Progenitor cell of endocrine pancreas (in vitro differentiated cells): ENCODE measurements around a stretch of chr2.

DNA sequence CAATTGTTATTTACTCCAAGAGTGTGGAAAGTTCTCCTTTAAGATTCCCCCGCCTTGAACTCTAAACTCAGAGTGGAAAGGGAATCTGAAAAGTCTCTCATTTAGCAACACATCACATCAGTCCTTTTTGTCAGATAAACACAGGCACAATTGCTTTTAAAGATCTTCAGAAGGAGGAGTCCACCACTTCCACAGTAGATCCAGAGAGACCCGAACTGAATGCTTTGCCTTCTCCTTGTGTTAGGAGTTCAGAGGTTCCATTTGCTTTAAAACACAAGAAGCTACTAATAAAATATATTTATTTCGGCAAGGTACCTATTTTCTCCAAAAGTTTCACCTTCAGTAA, 1.3 kb upstream of the FN1 start:
- PRO-cap, result unidirectional peak, minus-strand start at position 221 of the sequence

DNA sequence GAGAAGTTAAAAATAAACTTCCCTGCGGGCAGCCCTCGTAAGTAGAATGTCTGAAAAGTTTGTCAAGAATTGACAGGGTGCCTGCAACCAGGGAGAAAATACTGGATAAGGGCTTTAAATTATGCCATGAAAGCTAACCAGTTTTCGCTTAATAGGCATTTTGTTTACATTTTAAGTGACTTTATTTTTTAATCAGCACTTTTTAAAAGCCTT, 4.2 kb upstream of the FN1 start:
- PRO-cap, result no peak

- PRO-cap, result no peak
These were observed 7.3 kb upstream of the FN1 start for GRCh38 chr2:215443168-215443627.

DNA sequence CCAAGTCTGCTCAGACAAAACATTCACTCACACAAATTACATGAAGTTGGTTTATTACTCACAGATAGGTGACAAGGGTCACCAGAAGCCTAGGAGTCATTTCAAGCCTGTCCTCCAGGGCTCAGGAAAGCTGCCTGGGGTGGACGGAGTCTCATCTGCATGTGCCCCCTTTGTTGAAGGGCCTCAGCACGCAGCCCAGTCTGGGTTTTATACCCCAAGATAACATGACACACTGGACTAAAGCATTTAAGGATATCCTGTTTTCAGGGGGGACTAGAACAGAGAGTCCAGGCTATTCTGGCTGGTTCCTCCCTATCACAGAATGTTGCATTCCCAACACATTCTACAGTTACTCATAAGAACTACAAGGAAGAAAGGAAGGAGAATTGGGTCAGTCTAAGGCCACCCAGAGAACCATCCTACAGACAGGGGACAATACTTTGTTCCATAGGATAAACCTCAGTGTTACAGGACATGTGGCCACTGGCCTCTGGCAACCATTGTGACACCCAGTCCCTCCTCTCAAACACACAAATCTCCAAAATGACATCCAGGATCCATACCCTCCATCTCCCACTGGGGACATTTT, 164.6 kb downstream of the MREG start:
- PRO-cap, result no peak

DNA sequence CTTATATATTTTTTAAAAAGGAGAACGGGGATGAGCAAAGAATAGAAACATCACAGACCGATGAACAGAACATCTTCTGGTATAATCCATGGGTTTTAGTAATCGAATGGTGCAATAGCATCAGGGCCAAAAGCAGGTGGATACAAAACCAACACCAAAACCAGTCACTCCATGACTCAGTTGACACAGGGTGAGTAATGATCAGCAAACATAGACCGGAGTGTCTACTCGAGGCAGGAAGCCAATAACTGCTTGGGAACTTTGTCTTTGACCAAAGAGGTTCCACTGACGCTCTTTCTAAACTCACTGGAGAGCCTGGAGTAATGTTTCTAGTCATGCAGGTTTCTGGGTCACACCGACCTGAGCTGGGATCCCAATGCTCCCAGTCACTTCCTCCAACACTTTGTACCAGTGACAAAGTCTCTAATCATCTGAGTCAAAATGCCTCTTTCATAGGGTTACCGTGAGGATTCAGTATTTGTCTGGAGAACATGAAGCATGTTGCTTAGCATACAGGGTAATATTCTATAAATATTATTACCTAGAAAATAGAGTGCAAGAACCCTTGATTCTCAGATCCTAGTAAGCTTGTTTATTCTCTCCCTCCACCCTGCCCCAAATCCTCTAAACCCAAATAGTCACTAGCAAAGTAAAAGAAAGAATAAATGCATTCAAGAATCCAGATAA, 30.8 kb downstream of the MREG start:
- PRO-cap, result no peak

GRCh38 chr2:216015561-216015896, 2.2 kb upstream of the MREG start:
- PRO-cap, result no peak

DNA sequence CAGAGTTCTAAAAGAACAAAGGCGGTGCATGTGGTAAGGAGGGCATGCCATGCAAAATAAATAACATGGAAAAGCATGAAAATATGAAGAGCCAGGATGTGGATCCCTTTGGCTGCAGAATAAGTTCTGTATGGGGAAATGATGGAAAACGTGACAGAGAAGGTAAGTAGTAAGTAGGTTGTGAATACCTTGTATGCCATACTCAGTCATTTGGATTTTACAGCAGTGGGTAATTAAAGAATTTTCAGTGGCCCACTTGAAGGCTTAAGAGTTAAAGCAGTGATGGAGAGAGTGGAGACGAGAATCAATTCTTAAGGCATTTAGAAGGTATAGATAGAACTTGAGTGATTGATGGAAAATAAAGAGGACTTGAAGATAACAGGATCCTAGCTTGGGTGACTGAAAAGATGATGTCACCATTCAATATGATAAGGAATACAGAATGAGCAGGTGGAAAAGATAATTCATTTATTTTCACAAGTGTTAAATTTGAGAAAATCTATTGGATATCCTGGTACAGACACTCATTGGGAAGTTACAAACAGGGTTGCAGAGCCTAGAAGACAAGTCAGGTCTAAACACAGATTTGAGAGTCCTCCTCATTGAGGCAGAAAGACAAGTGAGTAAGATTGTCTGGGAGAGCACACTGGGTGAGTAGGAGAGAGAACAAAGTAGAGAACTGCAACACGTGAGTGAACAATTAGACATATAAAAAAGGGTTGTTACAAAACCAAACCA, 35.2 kb downstream of the XRCC5 start:
- PRO-cap, result no peak

GRCh38 chr2:216414889-216415654, 2.8 kb downstream of the SMARCAL1 start:
- PRO-cap, result no peak

- PRO-cap, result no peak
These were observed 35.1 kb downstream of the SMARCAL1 start for GRCh38 chr2:216447316-216447838.

DNA sequence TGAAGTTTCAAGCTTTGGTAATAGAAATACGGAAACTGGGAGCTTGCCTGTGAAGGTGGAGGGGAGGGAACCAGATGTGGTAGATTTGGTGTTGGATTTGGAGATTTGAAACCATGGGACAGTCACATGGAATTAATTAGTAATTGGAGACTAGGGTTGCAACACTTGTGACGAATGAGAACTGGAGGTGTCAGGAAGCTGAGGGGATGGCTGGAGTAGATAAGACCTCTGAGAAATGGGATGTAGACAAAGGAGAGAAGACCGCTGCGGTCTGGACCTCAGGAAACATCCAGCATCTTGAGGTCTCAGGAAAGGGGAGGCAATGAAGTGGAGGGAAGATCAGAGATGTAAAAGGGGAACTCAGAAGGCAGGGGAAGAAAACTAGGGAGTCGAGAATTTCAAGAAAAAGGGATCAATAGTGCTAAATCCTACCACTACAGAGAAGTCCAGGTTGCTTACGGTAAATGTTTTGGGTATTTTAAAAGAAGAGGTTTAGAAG, 46.9 kb downstream of the RPL37A start:
- PRO-cap, result no peak

- PRO-cap, result no peak
These were observed 53.1 kb downstream of the RPL37A start for GRCh38 chr2:216551679-216552139.

- PRO-cap, result no peak
These were observed 1.0 kb downstream of the IGFBP2 start for GRCh38 chr2:216634274-216634572.

DNA sequence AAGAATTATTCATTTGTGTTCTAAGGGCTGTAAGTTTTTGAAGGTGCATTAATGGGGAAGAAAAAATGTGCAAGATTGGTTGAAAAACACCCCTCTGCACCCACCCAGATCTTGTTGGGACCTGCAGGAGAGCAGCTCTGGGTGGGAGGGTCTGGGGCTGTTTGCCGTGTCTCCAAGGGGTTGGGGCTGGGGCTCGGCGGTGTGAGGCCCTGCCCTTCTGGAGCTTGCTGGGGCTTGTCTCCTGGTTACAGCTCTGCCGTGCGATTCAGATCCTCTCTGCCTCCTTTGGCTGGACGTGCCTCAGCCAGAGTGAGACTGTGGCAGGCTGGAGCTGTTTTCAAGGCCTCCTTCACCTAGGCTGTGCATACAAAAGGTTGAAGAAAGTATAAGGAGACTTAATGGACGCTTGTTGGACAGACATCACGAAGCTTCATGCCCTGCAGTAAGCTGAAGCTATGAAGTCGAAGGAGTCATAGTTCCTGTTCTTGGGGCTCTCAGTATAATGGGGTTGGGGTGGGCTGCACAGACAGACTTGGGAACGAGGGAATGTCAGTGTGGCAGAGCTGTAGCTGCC, 26.2 kb downstream of the IGFBP2 start:
- PRO-cap, result no peak

GRCh38 chr2:216674976-216676078, 20.0 kb downstream of the IGFBP5 start:
- PRO-cap, result no peak

DNA sequence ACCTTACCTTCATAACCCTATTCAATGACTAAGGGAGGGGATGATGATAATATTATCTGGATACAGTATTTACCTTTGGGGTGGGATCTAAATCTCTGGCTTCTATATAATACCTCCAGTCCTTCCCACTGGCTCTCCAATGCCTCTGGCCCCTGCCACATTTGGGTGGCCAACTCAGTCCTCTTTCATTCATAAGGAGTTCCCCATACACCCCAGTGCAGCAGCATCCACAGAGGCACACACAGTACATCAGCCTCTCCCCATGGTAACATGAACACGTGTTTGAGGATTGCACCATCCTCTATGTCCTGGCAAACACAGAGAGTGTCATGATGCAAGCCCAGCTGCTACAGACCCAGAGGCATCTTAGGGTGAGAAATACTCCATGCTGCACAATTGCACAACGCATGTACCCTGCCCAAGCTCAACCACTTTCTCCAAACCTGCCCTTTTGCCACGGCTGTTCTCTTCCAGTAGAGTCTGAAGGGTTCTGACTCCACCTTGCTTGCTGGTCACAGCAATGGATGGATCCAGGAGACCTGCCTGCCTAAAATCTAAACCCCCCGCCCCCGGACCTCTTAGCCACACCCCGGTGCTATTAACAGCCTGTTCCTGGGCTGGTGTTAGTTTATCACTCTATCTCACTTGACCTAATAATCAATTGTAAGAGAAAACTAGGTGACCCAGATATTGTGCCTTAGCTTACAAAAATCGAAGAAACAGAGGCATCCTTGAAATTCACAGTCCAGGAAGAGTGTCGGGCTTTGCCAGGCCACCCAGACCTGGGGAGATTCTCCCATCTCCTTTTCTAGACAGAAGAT, 11.4 kb downstream of the IGFBP5 start:
- PRO-cap, result no peak

DNA sequence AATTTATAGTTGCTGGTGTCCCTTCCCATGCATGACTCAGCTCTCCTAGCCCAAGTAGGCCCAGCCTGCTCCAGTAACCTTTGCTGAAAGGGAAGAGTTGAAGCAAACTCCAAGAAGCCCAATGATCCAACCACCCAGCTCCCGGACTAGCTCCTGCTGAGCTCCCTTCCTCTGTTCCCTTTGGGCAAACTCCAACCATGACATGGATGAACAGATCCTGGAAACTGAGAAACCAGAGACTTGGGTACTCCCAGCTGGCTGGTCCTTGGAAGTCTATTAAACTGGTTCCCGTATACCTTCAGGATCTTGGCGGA, 59.6 kb downstream of the TNP1 start:
- PRO-cap, result no peak

GRCh38 chr2:216974585-216975010, 114.7 kb upstream of the TNP1 start:
- PRO-cap, result no peak

DNA sequence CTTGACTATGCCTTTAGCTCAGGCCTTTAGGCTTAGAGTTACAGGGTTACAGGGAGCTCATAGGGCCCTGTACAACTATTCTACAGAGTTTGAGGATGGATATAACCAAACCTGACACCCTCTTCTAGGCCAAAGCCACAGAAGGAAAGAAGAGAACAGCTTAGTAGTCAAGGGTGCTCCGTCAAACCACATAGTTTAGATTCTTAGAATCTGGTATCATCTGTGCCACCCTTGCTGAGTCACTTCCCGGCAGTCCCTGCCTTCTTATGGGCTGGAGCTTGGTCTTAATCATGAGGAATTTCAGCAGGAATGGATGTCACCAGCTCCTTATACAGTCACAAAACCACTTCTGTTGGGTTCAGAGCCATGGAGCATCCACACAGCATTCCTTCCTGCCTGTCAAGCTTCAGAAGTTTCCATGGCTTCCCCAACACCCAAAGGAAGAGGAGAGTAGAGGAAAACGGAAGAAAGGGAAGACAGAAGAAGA, 245.9 kb upstream of the TNP1 start:
- PRO-cap, result no peak

GRCh38 chr2:217174399-217174714, 314.5 kb upstream of the TNP1 start:
- PRO-cap, result no peak

GRCh38 chr2:217412598-217413071, 552.8 kb upstream of the TNP1 start:
- PRO-cap, result no peak